ENCODE data around the genes TMEM178B and PRSS58.

GRCh38 chr7:139660498-139660918, 117.3 kb downstream of the HIPK2 start:
- PRO-cap = no peak
- RAMPAGE, long total RNA, 2 experiments = no peak in any of the 2 experiments

GRCh38 chr7:139708333-139708958, 69.4 kb downstream of the HIPK2 start:
- PRO-cap = no peak
- RAMPAGE, long total RNA, 2 experiments = no peak in any of the 2 experiments

GRCh38 chr7:139760681-139761000, 17.2 kb downstream of the HIPK2 start:
- PRO-cap = no peak
- RAMPAGE, long total RNA, 2 experiments = no peak in any of the 2 experiments

DNA sequence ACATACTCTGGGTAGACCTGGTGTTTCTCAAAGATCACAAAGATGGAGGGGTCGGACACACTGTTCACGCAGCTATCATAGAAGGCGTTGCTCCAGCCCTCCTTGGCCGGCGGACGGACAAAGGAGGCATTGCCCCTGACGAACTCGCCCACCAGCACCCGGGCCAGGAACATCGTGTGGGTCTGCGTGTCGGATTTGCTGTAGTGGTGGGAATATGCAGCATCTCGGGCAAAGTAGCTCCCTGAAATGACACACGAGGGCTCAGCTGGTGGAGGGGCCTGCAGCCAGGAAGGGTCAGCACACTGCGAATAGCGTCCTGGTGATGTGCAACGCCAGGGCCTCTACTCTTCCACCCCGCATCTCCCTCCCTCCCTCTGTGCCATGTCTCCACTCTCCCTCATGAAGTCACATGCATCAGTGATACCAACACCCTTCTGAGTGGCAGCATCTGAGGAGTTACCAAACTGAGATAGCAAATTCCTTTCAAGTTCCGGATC, 38.1 kb downstream of the PARP12 start:
- PRO-cap = no peak
- RAMPAGE, long total RNA, 2 experiments = no peak in any of the 2 experiments

- PRO-cap = no peak
- RAMPAGE, long total RNA, 2 experiments = no peak in any of the 2 experiments
These were observed 23.7 kb downstream of the PARP12 start for GRCh38 chr7:140038952-140039461.

GRCh38 chr7:140175178-140175916, 1.4 kb downstream of the KDM7A start:
- PRO-cap = bidirectional peak, plus-strand start at chr7:140175749, minus-strand start at chr7:140175541
- RAMPAGE, long total RNA, 2 experiments = no peak in any of the 2 experiments

GRCh38 chr7:140212532-140213091, 35.8 kb upstream of the KDM7A start:
- PRO-cap = no peak
- RAMPAGE, long total RNA, 2 experiments = no peak in any of the 2 experiments

- PRO-cap = no peak
- RAMPAGE, long total RNA, 2 experiments = no peak in any of the 2 experiments
These were observed 52.2 kb upstream of the KDM7A start for GRCh38 chr7:140229006-140229457.

DNA sequence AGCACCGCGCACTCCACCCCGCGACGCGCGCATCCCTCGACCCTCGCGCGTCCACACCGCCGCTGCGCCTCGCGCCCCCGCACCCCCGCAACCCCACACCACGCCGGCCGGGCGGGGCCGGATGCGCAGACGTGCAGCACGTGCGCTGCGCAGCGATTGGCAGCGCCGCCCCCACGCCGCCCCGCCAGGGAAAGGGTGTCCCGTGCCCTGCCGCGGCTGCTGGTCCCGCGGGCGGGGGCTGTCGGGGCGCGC, 53.7 kb upstream of the KDM7A start:
- PRO-cap = bidirectional peak, plus-strand start at position 187 of the sequence, minus-strand start at position 95 of the sequence
- RAMPAGE, long total RNA, 2 experiments = no peak in any of the 2 experiments

- PRO-cap = no peak
- RAMPAGE, long total RNA, 2 experiments = no peak in any of the 2 experiments
These were observed 23.6 kb downstream of the MKRN1 start for GRCh38 chr7:140455627-140456090.

GRCh38 chr7:140541218-140542364, 62.3 kb upstream of the MKRN1 start:
- PRO-cap = no peak
- RAMPAGE, long total RNA, 2 experiments = no peak in any of the 2 experiments

GRCh38 chr7:140553280-140553670, 74.0 kb upstream of the MKRN1 start:
- PRO-cap = no peak
- RAMPAGE, long total RNA, 2 experiments = no peak in any of the 2 experiments

- PRO-cap = no peak
- RAMPAGE, long total RNA, 2 experiments = no peak in any of the 2 experiments
These were observed 18.1 kb downstream of the NDUFB2 start for GRCh38 chr7:140714528-140715180.

DNA sequence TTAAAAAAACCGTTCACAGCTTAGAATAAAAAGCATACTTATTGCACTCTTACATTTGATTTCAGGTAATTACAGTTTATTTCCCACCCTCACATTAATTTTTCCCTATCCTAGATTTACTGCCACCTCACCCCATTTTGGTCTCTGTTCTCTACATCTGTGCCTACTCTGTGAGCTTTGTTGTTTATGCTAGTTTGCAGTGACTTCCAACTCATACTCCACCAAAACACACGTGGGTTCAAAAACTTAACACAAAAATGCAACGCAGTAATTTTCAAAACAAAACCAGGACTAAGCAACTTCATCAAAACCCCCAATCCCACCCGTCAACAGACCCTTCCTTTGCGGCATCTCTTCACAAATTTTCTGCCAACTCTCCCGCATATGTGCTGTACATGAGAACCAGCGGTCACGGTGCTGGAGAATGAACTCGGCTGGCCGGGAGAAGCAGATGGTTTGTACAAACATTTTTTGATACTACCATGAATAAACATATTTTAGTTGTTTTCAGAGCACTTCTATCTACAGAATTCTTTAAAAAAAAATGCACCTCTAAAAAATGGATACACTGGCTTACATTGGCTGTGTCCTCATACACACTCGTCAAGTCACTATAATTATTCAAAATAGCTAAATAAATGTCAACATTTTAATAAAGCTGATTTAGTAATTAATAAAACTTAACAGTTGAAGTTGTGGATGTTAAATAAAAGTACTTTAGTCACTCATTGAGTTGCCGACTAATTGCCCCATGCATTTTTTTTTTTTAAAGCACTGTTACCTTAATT, 24.2 kb downstream of the NDUFB2 start:
- PRO-cap = no peak
- RAMPAGE, long total RNA, 2 experiments = no peak in any of the 2 experiments

- PRO-cap = no peak
- RAMPAGE, long total RNA, 2 experiments = no peak in any of the 2 experiments
These were observed 13.2 kb downstream of the MRPS33 start for GRCh38 chr7:141001537-141001969.

DNA sequence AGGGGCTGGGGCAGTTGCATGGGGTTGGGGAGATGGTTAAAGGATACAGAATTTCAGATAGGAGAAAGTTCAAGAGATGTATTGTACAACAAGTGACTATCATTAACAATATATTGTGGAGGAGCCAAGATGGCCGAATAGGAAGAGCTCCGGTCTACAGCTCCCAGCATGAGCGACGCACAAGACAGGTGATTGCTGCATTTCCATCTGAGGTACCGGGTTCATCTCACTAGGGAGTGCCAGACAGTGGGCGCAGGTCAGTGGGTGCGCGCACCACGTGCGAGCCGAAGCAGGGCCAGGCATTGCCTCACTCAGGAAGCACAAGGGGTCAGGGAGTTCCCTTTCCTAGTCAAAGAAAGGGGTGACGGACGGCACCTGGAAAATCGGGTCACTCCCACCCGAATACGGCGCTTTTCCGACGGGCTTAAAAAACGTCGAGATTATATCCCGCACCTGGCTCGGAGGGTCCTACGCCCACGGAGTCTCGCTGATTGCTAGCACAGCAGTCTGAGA, 17.8 kb upstream of the MRPS33 start:
- PRO-cap = no peak
- RAMPAGE, long total RNA, 2 experiments = no peak in any of the 2 experiments

DNA sequence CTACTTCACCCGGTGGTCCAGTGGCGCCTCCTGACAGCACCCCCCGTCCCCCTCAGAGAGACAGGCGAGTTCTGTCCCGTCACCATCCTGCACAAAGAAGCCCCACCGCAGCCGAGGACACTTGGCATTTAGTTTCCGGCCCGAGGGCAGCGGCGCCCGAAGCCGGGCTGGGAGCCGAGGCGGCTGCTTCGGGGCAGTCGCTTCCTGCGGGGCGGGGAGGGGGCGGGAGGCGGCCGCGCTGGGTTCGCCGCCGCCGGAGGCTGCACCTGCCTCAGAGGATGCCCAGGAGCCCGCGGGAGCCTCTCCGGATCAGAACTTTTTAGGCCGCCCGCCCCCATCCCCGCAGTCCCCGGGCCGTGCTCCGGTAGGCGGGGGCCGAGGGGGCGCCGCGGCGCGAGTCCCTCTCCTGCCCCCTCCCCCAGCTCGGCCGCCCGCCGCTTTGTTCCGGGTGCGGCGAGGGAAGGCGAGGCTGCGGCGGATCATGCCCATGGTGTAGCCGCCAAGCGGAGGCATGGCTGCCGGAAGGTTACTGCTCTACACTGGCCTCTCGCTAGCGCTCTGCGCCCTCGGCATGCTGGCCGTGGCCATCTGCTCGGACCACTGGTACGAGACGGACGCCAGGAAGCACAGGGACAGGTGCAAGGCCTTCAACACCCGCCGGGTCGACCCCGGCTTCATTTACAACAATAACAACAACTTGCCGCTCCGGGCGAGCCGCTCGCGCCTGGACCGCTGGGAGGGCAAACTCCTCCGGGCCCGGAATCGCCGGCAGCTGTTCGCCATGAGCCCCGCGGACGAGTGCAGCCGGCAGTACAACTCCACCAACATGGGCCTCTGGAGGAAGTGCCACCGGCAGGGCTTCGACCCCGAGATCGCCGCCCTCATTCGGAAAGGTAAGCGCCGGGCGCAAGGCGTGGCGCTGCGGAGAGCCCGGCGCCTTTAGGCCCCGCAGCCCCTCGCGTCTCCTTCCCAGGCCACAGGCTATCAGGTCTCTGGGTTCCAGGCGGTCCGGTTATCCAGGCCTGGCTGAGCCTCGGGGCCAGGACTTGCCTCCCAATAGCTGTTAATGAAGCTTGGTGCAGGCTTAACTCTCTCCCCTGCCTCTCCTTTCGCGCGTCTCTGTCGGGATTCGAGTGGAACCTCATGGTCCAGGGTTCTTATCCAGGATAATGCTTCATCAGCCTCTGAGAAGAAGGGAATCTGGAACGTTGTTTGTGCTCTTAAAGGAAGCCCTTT, at the start of gene TMEM178B:
Gene TMEM178B (plus strand): TSS at position 265 of the 1,236 bp plus-strand sequence.
- PRO-cap = no peak
- RAMPAGE, long total RNA, 2 experiments = no peak in any of the 2 experiments

DNA sequence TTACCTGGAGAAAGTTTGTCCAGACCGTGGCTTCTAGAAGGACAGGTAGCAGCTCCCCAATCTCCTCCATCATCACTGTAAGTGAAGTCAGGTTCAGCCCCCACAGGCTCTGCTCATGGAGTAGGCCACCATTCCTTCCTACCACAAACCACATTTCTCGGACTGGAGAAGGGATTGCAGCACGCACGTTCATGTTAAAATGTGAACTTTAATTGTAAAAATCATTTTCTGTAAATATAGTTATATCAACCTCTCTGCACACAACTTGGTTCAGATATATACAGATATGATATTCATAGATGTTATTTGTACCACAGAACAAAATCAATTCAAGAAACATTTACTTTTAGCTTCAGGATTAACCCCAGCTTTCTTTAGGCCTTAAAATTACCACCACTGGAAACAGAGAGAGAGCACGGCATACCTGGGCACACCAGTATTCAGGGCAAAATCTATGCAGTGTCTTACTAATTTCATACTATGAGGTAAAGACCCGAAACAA, 45.4 kb downstream of the DENND11 start:
- PRO-cap = no peak
- RAMPAGE, long total RNA, 2 experiments = no peak in any of the 2 experiments

DNA sequence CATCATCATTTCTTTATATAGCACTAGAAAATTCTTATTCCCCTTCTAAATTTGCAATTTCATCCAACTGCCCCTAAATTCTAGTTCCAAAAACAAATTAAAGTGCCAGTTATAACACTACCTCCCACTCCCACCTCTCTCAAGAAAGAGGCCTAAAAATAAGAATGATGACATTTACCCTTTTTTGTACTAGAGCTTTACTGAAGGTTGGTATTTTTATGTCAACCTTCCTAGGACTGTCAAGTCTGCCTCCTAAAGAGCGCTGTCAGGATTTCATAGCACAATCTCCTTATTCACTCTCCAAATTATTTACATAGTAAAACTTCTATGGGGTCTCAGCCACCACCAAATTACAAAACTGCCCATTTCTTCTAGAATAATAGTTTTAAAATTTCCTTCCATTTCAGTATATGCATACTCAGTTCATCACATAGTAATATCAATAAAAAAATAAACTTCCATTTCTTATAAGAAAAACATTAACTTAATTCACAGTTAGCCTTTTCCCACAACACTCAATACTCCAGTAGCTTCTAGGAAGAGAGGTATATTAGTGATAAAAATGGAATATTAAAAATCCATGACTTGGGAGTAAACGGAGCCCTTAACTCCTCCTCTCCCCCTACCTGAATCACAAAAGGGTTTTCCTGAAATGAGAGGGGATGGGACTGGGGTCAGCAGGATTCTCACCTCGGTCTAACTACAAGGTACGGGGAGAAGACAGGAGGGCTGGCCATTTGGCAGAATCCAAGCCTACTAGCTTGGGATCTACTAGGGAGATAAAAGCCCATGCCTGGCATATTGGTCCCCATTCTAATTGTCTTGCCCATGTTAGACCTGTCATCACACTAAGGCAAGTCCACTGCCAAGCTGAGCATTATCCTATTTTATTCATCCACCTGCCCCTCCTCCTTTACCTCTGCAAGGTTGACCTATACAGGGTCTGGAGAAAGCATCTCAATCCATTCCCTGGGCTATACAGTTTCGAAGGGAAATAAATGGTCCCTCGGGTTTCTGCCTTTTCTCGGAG, 43.9 kb downstream of the DENND11 start:
- PRO-cap = no peak
- RAMPAGE, long total RNA, 2 experiments = no peak in any of the 2 experiments

GRCh38 chr7:142257790-142258445, at the start of gene PRSS58:
PRSS58 (minus strand) TSS chr7:142258058.
- PRO-cap = no peak
- RAMPAGE, long total RNA, 2 experiments = no peak in any of the 2 experiments